Neural progenitor cell (in vitro differentiated cells): ENCODE data around the gene TBC1D13.

- RAMPAGE, long total RNA, result no peak
Measured at GRCh38 chr9:128786639-128787780, at the start of gene TBC1D13. TSS of gene TBC1D13 (plus strand) at chr9:128787253.

GRCh38 chr9:128875561-128876277, 6.0 kb downstream of the KYAT1 start:
- RAMPAGE, long total RNA, result no peak

GRCh38 chr9:128940518-128940998, 6.8 kb downstream of the DOLK start:
- RAMPAGE, long total RNA, result no peak

DNA sequence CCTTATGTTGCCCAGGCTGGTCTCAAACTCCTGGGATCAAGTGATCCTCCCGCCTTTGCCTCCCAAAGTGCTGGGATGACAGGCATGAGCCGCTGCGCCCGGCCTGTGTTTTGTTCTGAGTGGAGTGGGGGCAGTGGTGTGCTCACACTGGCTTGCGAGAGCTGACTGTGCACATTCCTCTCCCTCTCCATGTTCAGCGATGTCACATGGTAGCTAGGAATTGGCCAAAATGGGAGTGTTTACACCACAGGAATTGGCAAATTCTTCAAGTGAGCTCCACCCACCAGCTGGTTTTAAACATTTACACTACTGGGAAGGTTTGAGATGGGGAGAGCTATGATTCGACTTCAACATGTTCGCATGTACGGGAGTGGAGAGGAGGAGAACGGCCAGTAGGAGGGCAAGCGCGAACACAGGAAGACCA, 16.8 kb downstream of the IER5L start:
- RAMPAGE, long total RNA, result no peak

DNA sequence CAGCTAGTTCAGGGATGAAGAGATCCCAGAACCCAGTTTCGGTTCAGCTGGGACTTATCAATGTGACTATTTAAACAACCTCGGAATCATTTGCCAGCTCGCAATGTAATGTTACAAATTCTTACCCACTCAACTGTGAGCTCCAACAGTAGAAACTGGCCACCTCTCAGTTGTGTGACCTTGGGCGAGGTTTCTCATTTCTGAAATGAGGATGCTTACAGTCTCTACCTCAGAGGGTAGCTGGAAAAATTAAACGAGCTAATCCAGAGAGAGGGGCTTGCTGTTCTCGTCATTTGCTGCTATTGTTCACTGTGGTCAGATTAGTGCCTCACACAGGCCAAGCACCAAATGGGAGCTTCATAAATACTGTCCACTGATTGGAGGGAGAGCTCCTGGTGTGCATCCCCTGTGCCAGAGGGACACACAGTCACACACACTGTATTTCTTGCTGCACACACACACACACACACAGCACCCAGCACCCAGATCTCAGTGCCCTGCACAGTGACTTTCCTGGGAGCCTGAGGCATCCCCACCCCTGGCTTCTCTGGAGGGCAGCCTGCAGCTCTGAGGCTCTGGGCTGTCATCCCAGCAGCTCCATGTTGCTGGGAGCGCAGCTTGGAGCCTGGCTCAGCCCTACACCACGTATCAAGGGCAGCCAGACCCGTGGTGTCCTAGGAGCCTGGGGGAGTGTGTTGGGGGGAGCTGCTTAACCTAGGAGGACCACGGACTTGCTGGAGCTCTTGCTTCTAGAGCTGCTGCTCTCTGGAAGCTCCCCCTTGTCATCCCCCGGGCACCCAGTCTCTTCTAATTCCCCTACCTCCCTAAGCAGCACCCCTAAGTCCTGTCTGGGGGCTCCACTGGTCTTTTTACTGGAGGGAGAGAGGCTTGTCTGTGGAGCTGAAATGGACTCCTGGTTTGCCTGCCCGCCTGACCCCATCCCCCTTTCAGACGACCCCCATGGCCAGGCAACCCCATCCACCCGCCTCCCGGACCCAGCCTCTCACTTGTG, 5.4 kb downstream of the IER5L start:
- RAMPAGE, long total RNA, result no peak

DNA sequence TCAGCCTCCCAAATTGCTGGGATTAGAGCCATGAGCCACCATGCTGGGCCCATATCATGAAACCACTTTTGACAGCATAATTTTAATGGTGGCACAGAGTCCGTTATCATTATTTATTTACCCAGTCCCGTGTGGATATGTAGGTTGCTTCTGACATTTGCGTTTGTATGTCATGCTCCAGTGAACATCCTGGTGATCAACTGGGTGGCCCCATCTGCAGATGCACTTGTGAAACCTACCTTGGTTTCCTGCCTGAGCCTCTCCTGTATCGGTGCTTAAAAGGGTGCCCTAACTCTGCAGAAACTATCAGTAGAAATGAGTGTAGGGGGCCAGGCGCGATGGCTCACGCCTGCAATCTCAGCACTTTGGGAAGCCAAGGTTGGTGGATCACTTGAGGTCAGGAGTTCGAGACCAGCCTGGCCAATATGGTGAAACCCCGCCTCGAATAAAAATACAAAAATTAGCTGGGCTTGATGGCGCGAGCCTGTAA, 92.1 kb upstream of the IER5L start:
- RAMPAGE, long total RNA, result no peak

GRCh38 chr9:129315670-129316137, 137.6 kb upstream of the IER5L start:
- RAMPAGE, long total RNA, result no peak

GRCh38 chr9:129336410-129337395, 158.6 kb upstream of the IER5L start:
- RAMPAGE, long total RNA, result no peak

- RAMPAGE, long total RNA, result no peak
Measured at GRCh38 chr9:129339157-129339672, 161.2 kb upstream of the IER5L start.

DNA sequence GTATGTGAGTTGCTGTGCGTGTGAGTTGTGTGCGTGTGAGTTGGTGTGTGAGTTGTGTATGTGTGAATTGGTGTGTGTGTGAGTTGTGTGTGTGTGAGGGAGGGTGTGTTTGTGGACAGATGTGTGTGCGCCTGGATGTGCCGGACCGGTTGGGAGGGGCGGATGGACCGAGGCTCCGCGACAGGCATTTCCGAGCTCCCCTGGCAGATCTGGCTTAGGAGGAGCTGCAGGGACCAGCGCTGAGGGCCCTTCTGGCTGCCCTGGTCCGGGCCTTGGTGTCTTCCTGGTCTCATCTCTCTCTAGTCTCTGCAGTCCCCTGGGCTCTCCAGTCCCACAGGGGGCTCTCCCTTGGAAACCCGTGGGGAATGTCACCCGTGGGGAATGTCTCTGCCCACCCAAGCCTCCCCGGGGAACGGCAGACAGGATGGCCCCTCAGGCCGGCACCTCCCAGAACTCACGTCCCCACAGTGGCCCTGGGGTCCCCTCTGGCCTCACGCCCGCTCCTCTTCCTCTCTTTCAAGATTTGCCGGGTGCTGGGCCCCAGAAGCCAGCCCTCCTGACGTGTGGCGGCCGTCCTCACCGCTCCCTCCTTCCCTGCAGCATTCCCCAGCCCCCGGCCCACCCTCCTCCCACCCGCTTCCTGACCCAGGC, 162.9 kb upstream of the IER5L start:
- RAMPAGE, long total RNA, result no peak

DNA sequence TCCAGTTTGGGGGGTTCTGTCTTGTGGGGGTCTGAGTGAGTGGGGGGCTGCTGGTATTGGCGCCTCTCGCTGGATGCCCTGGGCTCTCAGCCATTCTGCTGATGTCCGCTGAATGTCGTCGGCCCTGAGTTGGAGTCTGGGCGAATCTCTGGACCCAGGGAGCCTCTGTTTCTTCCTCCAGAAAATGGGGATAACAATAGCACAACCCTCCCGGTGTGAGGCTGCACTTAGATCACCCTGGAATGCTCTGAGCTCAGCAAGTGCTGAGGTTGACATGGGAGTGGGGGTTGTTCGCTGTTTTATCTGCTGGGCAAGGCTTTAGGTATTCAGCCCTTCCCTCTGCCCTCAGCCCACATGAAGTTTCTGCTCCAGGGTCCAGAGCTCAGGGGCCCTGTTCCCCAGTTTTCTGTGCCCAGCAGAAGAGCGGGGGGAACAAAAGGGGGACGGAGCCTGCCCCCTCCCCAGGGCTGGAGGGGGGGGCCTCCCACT, 215.9 kb downstream of the C9orf50 start:
- RAMPAGE, long total RNA, result no peak

DNA sequence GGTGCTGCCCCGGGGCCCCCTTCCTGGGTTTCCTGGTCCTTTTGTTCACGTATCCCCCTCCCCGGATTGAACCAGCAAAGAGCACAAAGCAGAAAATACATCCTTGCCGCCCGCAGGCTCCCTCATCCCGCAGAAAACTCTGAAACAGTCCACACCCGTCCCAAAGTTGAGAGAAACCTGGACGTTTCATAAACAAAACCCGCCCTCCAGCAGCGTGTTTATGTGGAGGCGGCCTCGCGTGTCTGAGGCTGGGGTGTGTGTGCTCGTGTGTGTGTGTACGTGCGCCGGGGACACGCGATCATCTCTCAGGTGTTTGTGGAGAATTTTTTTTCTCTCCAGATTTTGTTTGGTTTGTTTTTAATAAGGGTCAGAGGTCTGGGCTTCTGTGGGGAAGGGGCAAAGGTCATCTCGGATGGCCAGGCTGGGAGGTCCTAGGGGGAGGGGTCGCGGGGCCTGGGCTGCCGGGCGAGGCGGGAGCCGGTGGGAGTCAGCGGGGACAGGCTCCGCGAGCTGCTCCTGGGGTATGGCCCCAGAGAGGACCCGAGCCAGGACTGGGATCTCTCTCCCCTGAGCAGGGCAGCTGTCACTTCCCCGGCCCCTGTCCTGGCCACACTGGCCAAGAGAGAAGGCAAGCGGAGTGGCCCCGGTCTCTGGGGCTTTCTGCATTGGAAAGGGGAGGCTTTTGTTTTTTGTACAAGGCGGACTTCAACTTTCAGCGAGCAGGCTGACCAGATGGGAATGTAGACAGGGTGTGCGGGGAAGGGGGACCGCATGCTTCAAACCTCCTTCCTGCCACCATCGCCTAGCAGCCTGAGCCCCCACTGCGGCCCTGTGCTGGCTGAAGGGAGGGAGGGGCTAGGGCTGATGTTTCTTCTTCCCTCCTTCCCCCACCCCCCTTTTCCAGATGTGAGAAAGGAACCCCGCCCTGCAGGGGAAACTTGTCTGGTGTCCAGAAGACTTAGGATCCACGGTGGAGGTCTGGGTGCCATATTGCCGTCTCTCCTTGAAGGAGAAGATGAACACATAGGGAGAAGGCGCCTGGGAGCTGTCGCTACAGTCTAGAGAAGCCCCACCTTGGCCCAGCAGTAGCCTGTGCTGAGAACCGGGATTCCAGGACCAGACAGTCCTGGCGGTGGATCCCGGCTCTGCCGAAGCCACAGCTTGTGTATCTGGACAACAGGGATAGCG, 206.2 kb downstream of the C9orf50 start:
- RAMPAGE, long total RNA, result no peak

GRCh38 chr9:129432305-129432682, 188.6 kb downstream of the C9orf50 start:
- RAMPAGE, long total RNA, result no peak

DNA sequence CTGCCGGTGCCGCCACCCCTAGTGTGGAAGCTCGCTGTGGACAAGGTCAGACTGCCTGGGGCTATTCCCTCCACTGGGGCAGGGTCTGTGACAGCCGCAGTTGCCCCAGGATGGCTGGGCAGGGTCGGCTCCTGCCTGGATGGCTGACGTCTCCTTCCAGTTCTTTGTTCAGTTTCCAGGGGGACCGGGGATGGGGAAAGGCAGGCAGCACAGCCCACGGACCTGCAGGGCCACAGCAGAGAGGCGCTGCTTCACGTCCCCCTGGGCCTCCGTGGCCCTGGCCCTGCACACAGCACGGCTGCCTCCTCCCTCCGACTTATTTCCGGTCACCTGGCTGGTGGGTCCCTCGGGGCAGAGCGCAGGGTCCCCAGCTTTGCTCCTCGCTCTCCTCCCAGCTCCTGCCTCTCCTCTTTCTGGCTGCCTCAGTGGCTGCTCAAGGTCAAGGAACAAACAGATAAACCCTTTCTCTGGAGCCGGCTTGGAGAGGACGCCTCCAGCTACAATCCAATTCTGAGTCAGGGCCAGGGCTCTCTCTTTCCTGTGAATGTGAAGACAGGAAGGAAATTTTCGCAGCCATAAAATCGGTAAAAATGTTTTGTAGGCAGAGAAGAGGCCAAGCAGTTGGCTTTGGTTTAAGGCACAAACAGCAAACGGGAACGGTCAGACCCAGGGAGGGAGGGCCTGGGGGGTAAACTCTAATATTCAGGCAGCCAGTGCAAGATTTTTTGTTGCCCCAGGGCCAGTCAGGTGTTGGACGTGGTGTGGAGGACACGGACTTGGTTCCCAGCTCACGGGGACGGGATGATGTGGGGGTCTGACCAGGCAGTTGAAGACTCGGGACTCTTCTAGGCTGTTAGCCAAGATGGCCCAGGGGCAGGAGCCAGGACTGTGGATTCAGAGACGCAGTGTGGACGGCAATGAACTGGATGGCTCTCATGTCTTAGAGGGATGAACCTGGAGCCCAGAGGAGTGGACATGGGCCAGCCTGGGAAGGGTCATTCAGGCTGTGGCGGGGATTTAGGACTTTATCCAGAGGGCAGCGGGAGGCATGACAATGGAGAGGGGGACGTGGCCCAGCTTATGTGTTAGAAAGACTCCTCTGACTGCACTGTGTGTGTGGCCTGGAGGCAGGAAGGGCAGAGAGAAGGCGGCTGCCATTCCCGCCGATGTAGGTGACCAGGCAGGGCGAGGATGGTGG, 169.4 kb downstream of the C9orf50 start:
- RAMPAGE, long total RNA, result no peak

DNA sequence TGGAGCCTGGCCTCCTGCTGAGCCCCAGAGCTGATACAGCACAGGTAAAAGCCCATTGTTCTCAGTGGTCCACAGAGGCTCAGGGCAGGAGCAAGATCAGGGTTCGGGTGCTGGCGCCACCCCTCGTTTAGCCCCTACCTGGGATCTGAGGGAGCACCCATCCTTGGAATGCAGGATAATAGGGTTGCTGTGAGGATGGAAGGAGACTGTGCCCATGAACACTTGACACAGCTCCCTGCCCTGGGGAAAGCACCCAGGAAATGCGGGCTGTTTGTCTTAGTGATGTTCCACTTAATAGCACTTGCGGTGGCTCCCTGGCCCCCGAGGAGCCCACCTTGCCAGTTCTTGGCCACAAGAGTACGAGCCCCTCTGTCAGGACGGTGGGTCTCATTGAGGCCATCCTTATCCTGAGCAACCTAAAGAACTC, 136.9 kb downstream of the C9orf50 start:
- RAMPAGE, long total RNA, result no peak

GRCh38 chr9:129571211-129571951, 49.5 kb downstream of the C9orf50 start:
- RAMPAGE, long total RNA, result no peak

- RAMPAGE, long total RNA, result no peak
Measured at GRCh38 chr9:129606466-129606944, 14.4 kb downstream of the C9orf50 start.

GRCh38 chr9:129610265-129611044, 10.4 kb downstream of the C9orf50 start:
- RAMPAGE, long total RNA, result no peak

- RAMPAGE, long total RNA, result no peak
Measured at GRCh38 chr9:129612342-129612653, 8.6 kb downstream of the C9orf50 start.

GRCh38 chr9:129635098-129635498, 6.9 kb downstream of the ASB6 start:
- RAMPAGE, long total RNA, result no peak